Stomach (tissue), 7 donors: ENCODE measurements around the genes RNPEP, GPR37L1 and MYBPH.

- PRO-cap, result no peak
- RAMPAGE, long total RNA, 5 experiments, result no peak in any of the 5 experiments
- RRBS, result no CpG with 5 or more reads among the region's 3 CpGs
These were observed 6.0 kb downstream of the SHISA4 start for GRCh38 chr1:201894574-201895245.

DNA sequence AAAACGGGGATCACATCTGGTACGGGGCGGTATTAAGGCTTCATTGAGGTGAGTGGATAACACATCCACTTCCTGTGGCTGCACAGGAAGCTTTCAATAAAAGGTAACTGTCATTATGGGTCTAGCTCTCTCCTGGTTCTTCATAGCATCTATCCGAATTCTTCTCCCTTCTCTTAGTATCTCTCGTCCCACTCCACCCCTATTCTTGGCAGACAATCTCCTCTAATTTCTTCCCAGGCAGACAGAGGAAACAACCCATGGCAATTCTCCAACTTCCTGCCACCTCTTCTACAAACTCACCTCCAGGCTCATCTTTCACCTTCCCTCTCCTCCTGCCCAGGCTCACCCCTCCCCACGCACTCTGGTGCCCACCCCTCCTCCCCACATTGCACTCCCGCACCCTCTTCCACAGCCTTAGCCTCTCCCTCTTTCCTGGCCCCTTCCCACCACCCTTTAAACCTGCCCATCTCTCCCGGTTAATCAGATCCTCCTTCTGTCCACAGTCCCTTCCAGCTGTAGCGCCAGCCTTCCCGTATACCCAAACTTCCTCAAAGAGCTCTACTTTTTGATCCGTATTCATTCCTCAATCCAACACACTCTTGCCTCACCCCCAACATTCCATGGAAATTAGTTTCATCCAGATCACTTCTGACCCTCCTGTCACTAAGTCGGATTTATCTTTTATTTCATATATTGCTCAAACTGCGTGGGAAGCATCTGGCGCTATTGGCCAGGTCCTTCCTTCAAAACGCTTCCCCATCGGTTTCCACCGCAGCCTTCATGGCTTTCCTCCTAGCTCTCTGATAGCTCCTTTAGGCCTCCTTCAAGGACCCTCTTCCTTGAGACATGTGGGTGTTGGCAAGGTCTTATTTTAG is 25.9 kb downstream of the SHISA4 start:
- PRO-cap, result bidirectional peak, plus-strand start at position 746 of the sequence, minus-strand start at position 550 of the sequence
- RAMPAGE, long total RNA, 5 experiments, result no peak in any of the 5 experiments
- RRBS, result no CpG with 5 or more reads among the region's 17 CpGs

GRCh38 chr1:201982433-201982824 is at the start of gene RNPEP:
Gene RNPEP, plus strand, starts transcription at chr1:201982648.
- PRO-cap, result unidirectional peak, plus-strand start at chr1:201982683
- RAMPAGE, long total RNA, 5 experiments, result no peak in any of the 5 experiments
- RRBS, result 1% methylated on average over 21 of the region's 46 CpGs

DNA sequence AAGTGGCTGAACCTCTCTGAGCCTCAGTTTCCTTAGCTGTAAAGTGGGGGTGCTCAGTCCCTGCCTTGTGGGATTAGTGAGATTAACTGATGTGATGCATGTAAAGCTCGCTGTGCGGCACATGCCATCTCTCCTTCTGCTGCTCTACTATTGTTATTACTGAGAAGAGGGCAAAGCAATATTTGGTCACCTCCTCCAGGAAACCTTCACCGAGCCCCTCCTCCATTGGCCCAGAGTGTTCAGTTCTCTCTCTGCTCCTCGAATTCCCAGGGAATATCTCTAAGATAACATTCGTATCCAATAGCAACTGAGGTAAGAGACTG is 31.7 kb downstream of the ELF3 start:
- PRO-cap, result no peak
- RAMPAGE, long total RNA, 5 experiments, result no peak in any of the 5 experiments
- RRBS, result no CpG with 5 or more reads among the region's 5 CpGs

GRCh38 chr1:202063016-202063568 is 52.7 kb downstream of the ELF3 start:
- PRO-cap, result no peak
- RAMPAGE, long total RNA, 5 experiments, result no peak in any of the 5 experiments
- RRBS, result no CpG with 5 or more reads among the region's 3 CpGs

- PRO-cap, result no peak
- RAMPAGE, long total RNA, 5 experiments, result no peak in any of the 5 experiments
- RRBS, result 13% methylated on average over 5 of the region's 13 CpGs
These were observed at the start of gene GPR37L1 for GRCh38 chr1:202122497-202123088. Gene GPR37L1, plus strand, starts transcription at chr1:202122917.

DNA sequence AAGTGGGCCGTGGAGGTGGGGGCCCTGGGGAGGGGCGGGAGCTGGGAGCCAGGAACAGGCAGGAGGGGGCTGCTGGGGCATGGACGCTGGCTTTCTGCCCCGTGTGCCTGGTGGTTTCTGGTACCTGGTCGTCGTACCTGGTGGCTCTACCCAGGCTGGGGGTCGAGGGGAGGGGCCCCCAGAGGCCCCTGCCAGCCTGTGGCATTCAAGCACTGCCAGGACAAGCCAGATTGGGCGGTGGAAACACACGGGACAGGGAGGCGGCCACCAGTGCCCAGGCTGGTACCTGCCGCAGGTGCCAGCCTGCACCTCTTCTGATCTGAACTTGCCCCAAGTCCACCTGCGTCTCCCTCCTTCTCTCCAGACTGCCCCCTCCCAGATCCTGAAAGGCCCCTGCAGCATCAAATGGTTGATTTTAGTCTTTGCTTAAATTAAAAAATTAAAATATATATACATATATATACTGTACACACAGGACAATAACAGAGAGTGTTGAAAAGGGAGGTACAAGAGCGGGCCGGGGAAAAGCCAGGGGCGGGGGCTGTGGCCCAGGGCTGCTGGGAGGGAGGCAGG is 10.8 kb downstream of the ARL8A start:
- PRO-cap, result no peak
- RAMPAGE, long total RNA, 5 experiments, result start-site peak on the minus strand in 3 of 5 experiments, centred at positions 331 to 452 of the sequence, 7 to 18 reads per replicate
- RRBS, result no CpG with 5 or more reads among the region's 15 CpGs

GRCh38 chr1:202137771-202138762 is 6.5 kb downstream of the ARL8A start:
- PRO-cap, result no peak
- RAMPAGE, long total RNA, 5 experiments, result start-site peak on the minus strand in 2 of 5 experiments, at chr1:202138252-202138527 at its widest, 6 to 15 reads per replicate
- RRBS, result no CpG with 5 or more reads among the region's 30 CpGs

DNA sequence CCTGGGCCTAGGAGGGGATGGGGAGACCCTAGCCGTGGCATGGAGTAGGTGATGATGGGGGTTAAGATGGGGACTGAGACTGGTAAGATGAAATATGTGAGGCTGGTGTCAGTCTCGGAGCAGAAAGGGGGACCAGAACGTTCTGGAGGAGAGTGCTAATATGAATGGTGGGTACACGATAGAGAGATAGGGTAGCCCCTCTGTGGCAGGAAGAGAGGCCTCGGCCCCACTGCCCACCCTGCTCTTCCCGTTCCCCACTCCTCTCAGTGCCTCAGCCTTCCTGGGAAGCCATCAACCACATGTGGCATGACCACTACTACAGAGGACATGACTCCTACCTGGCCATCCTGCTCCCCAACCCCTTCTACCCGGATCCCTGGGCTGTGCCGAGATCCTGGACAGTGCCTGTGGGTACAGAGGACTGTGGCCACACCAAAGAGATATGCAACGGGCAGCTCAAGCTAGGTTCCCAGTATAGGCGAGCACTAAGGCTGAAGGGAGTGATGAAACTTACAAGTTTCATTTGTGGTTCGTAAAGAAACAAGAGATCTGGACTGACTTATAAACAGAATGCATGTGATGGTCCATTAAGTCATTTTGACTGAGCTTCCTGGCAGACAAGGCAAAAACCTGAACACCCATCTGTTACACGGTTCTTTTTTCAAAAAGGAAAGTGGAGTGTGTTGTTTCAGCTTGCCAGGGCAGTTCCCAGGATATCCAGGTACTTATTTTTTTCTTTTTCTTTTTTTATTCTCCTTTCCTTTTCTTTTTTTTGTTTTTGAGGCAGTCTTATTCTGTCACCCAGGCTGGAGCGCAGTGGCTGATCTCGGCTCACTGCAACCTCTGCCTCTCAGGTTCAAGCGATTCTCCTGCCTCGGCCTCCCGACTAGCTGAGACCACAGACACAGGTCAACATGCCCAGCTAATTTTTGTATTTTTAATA is 14.4 kb upstream of the LGR6 start:
- PRO-cap, result no peak
- RAMPAGE, long total RNA, 5 experiments, result no peak in any of the 5 experiments
- RRBS, result no CpG with 5 or more reads among the region's 17 CpGs

GRCh38 chr1:202184693-202185329 is 8.8 kb upstream of the LGR6 start:
- PRO-cap, result no peak
- RAMPAGE, long total RNA, 5 experiments, result no peak in any of the 5 experiments
- RRBS, result no CpG with 5 or more reads among the region's 21 CpGs

GRCh38 chr1:202203372-202203951 is 9.9 kb downstream of the LGR6 start:
- PRO-cap, result no peak
- RAMPAGE, long total RNA, 5 experiments, result no peak in any of the 5 experiments
- RRBS, result no CpG with 5 or more reads among the region's 12 CpGs

DNA sequence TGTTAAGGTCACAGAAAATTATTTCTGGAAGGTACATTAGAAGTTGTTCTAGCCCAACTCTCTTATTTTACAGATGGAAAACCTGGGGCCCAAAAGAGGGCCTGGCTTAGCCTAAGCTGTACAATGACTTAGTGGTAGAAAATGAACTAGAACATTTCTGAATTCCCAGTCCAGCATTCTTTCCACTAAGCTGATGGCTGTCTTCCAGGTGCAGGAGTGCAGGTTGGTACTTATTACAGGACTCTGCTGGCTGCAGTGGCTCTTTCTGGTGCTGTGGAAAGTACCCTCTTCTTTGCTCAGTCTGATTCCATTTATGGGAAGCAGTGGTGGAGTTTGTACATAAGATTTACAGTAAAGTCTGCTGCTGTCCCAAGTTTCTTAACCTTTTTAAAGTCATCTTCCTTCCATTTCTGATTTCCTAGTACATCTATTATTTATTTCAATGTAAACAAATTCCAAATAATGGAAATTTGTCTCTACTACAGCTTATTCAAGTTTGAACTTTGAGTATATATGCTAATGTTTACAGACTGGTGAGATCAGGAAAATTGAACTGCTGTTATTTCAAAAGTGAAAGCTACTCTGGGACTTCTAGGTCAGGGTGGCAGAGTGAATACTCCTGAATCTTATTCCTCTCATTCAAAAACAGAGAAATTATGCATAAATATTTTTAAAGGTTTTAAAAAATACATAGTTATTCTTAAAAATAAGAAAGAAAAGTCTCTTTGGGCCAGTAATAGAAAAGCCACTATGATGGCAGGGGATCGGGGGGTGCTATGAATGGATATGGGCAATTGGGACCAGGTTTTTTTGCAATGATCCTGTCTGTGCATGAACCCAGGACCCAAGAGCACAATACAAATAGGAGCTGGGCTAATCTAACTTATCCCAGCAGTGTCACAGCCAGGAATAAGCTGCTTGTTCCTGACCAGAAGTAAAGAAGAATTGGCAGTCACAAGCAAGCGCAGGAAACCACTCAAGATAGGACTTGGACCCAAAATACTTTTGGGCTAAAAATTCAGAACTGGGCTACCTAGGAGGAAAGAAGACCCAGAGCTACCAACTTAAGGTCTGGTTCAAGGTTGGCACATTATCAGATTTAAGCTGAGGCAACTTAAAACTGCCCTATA is 172.0 kb downstream of the PPP1R12B start:
- PRO-cap, result no peak
- RAMPAGE, long total RNA, 5 experiments, result start-site peak on the plus strand in 1 of 5 experiments, centred at position 737 of the sequence, 7 reads per replicate
- RRBS, result no CpG with 5 or more reads among the region's 2 CpGs

- PRO-cap, result no peak
- RAMPAGE, long total RNA, 5 experiments, result no peak in any of the 5 experiments
- RRBS, result no CpG with 5 or more reads among the region's 16 CpGs
These were observed 166.5 kb downstream of the SYT2 start for GRCh38 chr1:202543513-202544314.

DNA sequence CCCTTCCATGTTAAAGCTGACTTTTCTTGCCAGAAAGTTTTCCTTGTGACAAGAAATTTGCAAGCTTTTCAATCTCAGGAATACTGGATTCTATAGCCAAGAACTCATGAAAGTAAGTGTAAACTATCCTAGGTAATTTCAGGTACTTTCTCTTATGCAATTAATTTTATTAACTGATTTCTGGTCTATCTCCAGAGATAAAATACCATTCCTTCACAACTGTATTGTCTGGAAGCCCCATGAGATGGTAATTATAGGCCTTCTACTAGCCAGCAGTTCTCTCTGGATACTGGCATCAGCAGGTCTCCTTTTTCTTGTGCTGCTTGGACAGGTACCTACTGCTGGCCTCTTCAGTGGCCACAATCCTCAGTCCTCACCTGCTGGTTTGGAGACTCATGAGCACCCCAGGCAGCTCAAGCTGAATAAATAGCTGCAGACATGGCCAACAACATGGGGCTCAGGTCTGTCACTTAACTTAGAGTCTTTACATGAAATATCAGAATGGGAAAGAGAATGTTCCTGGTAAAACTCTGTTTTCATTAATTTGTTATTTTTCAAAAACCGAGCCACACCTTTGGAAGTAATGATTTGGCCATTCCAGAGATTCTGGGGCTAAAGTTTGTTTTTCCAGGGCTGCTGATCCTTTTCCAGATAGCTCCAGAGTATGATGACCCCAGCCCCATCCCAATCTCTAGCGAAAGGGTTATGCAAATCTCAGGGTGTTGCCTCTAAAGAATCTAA is 126.7 kb downstream of the SYT2 start:
- PRO-cap, result no peak
- RAMPAGE, long total RNA, 5 experiments, result no peak in any of the 5 experiments
- RRBS, result no CpG with 5 or more reads among the region's 2 CpGs

DNA sequence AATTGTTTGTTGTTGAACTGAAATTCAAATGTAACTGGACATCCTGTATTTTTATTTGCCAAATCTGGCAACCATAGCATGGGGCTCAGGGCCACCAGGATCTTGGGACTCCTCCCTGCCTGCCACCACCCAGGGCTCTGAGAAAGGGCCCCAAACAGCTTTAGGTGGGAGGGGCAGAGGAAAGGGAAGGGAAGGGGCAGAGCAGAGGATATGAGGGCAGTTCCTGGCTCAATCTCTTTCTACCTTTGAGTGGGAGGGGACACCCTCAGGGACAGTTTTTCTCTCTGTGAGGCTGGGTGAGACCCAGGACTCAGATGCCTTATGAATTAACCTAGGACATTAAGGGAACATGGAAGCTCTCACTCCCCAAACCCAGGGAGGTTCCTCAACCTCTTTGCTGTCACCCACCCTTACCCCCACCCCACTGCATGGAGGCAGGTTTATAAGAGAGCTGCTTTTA is 117.3 kb downstream of the SYT2 start:
- PRO-cap, result no peak
- RAMPAGE, long total RNA, 5 experiments, result no peak in any of the 5 experiments

GRCh38 chr1:202946293-202946638 is 11.8 kb downstream of the ADIPOR1 start:
- PRO-cap, result no peak
- RAMPAGE, long total RNA, 5 experiments, result no peak in any of the 5 experiments
- RRBS, result no CpG with 5 or more reads among the region's 6 CpGs

DNA sequence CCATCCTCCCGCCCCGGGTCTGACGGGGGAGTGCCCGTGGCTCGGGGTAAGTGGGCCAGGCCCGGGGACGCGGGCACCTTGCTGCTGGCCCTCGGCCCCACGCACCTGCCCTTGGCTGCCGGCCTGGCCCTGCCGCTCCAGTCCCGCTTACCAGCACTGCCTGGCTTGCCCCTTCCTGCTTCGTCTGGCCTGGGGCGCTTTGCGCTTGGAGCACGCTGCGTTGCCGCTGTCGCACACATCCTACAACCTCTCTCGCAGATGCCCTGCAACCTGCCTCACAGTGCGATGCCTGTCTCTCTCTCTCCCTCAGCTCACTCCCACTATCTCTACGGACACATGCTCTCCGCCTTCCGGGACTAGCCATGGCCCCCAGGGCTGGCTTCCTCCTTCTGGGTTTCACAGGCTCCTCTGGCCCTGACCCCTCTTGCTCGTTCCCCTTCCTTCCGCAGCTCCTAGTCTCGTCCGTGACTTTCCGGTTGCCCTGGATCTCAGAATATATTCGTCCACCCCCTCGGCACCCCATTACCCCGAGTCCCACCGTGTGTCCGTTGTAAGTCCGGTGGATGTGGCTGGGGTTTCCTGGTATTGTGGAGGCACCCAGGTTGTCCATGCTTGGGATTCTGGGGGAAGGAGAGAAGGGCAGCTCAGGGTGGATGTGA is 9.7 kb downstream of the MYOG start:
- PRO-cap, result no peak
- RAMPAGE, long total RNA, 5 experiments, result no peak in any of the 5 experiments
- RRBS, result 41% methylated on average over 20 of the region's 36 CpGs

- PRO-cap, result no peak
- RAMPAGE, long total RNA, 5 experiments, result no peak in any of the 5 experiments
- RRBS, result no CpG with 5 or more reads among the region's 6 CpGs
These were observed 2.8 kb downstream of the MYOG start for GRCh38 chr1:203082908-203083441.

DNA sequence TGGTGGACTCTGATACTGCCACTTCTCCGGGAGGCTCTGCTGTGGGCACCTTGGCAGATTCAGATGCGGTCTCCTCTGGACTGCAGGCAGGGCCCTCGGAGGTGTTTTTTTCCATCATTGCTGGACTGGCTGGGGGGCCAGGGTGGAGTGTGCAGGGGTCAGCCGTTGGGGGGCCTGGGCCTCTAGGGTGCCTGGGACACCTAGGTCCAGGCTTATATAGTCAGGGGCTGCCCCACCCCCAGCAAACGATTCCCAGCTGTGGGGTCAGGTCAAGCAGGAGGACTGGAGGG is at the start of gene MYBPH:
Gene MYBPH (minus strand): TSS at position 189 of the 290 bp plus-strand sequence.
- PRO-cap, result no peak
- RAMPAGE, long total RNA, 5 experiments, result no peak in any of the 5 experiments
- RRBS, result no CpG with 5 or more reads among the region's 5 CpGs

- PRO-cap, result no peak
- RAMPAGE, long total RNA, 5 experiments, result no peak in any of the 5 experiments
- RRBS, result no CpG with 5 or more reads among the region's 11 CpGs
These were observed 1.8 kb upstream of the MYBPH start for GRCh38 chr1:203177231-203178026.